Cytotoxic T cell (primary cell): ENCODE measurements around the gene ERG.

GRCh38 chr21:38171844-38172220, 85.0 kb upstream of the KCNJ15 start:
- PRO-cap, 2 experiments = no peak in any of the 2 experiments

DNA sequence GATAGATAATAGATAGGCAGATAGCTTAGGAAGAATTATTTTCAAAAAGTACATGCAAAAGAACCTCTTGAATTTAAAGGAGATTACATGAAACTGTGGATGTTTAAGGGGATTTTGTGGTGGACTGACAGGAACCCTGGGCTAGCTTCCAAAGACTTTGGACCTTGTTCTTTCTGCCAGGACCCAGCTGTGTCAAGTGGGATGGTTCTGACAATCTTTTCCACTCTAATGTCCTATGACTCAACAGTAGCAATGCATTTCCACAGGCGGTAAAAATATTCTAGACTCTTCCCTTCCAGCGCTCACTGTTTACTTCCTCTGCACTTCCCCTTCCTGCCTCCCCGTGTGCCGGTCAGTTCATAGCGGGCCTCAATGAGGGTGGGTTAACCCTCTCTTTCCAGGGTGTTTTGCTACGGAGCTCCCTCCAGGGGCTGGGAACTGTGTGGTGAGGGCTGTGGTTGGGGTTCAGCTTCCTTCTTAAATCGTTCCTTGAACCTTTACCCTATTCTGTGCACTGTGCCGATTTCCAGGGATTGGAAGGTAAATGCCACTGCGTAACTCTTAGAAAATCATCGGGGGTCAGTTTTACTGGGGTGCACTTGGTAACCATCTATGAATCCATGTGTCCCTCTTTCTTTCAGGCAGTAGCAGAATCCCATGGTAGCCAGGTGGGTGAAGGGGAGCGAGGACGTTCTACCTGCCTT, 39.6 kb downstream of the KCNJ15 start:
- PRO-cap, 2 experiments = no peak in any of the 2 experiments

- PRO-cap, 2 experiments = no peak in any of the 2 experiments
These were observed 2.1 kb downstream of the ERG start for GRCh38 chr21:38496272-38496567.

DNA sequence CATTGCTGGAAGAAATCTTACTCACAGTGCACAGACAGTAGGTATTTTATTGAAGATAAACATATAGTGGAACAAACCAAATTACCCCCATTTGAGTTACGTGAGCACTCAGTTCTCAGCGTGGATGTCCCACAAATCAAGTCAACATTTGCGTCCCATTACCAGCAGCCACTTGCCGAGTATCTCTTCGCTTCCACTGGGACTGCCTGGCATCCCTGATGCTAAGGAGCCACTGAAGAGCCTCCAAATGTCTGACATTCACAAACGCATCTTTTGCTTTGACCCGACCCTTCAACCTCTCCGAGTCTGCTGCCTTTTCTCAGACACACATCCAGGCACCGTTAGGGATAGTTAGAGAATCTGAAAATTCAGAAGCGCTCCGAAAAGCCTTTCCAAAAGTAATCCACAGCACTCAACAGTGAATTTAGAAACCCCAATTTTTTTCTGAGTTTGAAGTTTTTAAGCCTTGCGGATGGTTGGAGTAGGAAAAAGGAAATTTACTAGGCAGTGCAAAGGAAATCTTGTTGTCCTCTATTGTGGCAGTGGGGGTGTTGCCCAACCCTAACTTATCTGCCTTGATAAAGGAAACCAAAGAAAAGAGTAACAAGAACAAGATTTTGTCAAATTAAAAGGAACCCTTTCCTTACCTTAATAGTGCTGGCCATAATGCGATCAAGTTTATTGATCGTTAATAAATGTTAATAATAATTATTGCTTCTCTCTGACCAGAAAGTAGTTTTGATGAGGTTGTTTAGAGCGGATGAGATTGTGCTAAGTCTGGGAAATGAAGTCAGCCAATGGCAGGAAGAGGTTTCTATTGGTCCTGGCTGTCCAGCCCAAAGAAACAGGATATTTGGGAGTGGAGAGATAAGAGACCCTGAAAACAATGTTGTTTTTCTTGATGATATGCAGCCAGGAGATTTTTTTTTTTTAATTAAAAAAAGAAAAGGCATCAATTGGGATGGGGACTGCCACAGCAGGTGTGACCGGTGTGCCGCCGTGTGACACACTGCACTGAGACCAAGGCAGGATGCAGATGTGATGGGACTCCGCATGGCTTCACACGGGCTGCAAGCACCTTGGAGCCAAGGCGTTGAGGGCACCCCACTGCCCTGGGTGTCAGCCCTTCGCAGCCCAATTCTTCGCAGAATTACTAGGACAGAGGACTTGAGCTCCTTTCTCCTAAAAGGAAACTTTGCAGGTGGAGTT, at the start of gene ERG:
ERG (minus strand) TSS at position 762 of the 1,209 bp plus-strand sequence.
- PRO-cap, 2 experiments = no peak in any of the 2 experiments

DNA sequence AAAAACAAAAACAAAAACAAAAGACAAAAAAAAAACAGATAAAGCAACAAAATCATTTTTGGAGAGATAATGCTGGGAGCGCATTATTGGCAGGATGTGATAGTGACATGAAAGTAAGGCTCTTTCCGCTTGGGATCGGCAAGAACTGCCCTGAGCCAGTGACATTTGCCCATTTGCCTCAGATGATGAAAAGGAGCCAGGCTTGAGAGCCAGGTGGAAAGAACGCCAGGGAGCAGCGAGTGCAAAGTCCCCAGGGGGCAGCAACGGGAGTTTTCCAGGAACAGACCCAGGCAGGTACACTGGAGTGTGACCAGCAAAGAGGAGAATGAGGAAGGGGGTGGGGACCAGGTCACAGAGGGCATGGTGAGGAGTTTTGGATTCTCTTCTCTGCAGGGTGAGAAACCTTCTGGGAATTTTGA, 10.8 kb upstream of the ETS2 start:
- PRO-cap, 2 experiments = no peak in any of the 2 experiments

- PRO-cap, 2 experiments = no peak in any of the 2 experiments
These were observed 6.0 kb downstream of the ETS2 start for GRCh38 chr21:38811683-38812193.

DNA sequence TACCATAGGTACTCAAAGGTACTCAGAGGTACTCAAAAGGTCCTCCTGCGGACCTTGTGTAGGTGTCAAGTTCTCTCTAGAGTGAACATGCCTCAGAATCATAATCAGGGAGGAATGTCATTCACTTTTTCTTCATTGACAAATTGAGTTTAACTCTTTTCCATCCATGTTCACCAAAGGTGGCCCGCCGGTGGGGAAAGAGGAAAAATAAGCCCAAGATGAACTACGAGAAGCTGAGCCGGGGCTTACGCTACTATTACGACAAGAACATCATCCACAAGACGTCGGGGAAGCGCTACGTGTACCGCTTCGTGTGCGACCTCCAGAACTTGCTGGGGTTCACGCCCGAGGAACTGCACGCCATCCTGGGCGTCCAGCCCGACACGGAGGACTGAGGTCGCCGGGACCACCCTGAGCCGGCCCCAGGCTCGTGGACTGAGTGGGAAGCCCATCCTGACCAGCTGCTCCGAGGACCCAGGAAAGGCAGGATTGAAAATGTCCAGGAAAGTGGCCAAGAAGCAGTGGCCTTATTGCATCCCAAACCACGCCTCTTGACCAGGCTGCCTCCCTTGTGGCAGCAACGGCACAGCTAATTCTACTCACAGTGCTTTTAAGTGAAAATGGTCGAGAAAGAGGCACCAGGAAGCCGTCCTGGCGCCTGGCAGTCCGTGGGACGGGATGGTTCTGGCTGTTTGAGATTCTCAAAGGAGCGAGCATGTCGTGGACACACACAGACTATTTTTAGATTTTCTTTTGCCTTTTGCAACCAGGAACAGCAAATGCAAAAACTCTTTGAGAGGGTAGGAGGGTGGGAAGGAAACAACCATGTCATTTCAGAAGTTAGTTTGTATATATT, 17.0 kb downstream of the ETS2 start:
- PRO-cap, 2 experiments = no peak in any of the 2 experiments

DNA sequence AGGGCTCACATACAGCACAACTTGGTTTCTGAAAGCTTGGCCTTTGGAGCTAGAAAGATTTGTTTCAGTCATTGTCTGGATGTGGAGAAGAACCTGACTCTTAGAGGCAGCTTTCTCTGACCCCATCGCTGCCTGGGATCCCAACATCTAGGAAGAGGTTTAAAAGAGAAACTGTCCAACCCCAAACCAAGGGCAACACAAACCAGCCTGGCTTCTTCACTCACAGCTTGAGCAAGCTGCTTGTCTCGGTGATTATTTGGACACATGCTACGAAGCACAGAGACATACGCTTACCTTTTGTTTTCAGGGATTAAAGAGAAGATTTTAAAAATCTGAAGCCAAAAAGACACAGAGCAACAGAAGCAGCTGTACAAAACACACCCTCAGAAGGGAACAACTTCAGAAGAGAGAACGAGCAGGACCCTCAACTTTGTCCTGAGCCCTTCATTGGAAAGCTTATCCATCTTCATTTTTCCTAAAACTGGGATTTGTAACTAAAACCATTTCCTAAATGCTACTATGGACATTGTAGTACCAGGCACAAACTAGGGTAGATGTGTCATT, 109.9 kb downstream of the ETS2 start:
- PRO-cap, 2 experiments = no peak in any of the 2 experiments

GRCh38 chr21:38956549-38957541, 151.1 kb downstream of the ETS2 start:
- PRO-cap, 2 experiments = no peak in any of the 2 experiments

DNA sequence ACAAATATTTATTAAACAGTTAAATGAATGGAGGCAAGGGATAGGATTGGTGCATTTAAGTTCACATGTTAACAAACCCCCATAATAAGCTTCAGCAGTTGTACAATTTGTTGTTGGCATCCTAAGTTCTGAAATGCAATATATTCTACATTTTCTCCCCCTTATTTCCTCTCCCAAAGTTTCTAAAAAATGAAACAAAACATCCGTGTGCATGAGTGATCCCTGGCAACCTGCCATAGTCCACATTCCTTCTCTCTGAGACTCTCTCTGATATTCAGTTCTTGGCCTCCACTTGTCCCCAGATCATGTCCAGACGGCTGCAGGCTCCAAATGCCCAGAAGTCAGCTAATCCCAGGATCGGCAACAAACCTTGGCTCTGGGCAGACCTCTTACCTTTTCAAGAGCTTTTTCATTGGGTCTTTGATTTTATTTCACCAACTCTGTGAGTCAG, 187.8 kb downstream of the ETS2 start:
- PRO-cap, 2 experiments = no peak in any of the 2 experiments

DNA sequence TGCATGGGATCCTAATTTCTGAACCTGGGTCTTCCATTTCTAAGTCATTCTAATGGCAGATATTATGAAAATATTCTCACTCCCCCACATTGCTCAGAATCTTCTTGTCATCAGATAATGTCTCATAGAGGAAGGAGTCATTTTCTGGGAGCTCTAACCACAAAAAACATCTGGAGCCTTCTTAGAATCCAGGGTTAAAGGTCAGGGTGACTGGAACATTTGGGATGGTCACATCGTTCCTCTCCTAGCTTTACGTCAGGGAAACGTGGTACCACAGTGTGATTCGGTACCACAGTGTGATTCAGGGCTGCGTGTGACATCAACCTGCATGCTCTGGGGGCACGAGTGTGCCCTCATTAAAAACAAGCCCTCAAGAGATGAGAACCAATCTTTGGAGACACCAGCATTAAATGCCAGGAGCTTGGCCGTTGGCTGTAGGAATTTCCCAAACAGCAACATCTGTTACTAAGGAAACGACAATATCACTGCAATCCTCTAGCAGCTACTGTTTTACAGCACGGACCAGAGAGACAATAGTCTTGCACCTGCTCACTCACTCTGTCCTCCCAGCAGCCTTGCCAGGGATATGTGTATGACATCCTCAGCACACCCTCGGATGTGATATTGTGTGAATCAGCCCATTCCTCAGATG, 179.1 kb downstream of the PSMG1 start:
- PRO-cap, 2 experiments = no peak in any of the 2 experiments

GRCh38 chr21:39005416-39005973, 177.8 kb downstream of the PSMG1 start:
- PRO-cap, 2 experiments = no peak in any of the 2 experiments

- PRO-cap, 2 experiments = no peak in any of the 2 experiments
These were observed 29.4 kb downstream of the BRWD1 start for GRCh38 chr21:39283547-39284875.

- PRO-cap, 2 experiments = no peak in any of the 2 experiments
These were observed 2.7 kb upstream of the GET1 start for GRCh38 chr21:39377258-39378037.

DNA sequence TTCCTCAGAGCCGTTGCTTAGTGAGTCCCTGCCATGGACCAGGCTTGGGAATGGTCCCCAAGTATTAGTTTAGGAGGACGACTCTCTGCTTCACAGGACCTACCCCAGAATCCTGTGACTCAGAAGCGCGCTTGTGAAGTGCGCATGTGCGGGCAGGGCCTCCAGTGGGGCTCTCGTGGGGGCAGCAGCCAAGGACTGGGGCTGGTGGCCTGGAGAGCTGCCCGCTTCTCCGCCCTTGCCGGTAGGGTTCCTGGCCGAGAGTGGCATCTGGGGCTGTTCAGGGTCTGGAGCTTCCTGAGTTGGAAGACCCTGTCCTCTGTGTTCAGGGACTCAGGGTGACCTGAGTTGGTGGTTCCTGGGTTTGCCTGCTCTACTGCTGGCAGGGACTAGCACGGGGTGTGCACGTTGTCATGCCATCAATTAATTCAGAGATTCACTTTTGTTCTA, 6.2 kb downstream of the GET1 start:
- PRO-cap, 2 experiments = no peak in any of the 2 experiments

DNA sequence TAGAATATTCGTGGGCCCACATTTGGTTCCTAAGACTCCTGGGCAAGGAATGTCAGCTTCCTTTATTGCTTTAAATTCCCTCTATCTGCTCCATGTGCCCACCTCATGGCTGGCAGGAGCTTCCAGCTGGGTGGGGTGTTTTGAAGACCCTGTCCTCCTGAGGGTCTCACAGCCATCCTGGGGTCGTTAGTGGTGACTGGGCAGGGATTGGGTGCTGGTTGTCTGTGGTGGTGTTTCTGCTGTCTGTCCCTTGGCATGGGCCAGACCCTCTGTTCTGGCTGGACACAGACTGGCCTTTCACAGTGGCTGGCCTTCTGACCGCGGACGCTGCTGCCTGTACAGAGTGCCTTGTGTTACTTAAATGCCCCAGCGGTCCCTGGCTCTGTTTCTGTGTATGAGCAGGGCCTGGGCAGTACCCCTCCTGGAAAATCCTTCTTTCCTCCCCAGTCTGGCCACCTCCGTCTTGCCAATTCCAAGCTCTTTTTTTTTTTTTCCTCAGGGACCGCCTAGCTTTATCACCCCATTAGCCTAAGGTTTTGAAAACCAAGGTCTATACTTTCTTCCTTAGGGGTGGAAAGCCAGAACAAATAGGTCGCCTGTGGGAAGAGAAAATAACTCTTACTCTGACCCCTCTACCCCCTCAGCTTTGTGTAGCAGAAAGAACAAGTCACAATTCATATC, 50.9 kb downstream of the SH3BGR start:
- PRO-cap, 2 experiments = no peak in any of the 2 experiments

DNA sequence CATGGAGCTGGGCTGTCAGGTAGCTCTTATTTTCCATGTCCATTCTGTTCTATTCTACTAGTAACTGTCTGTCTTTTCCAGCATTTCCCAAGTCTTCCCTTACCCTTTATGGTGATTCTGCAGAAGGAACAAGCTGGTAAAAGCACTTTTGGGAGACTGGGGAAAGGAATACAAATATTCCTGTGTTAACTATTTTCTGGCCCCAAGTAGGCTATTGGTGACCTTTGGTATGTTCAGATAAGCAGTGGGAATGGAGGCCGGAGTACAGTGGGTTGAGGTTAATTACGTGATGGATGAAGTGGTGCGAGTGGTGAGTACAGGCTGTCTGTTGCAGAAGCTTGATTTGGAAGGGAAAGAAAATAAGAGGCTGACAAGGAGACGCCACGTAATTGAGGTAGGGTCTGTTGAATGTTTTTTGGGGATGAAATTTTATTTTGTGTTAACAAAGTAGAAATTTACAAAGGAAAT, 19.4 kb downstream of the B3GALT5 start:
- PRO-cap, 2 experiments = no peak in any of the 2 experiments

- PRO-cap, 2 experiments = no peak in any of the 2 experiments
These were observed 24.8 kb downstream of the B3GALT5 start for GRCh38 chr21:39637275-39638298.

DNA sequence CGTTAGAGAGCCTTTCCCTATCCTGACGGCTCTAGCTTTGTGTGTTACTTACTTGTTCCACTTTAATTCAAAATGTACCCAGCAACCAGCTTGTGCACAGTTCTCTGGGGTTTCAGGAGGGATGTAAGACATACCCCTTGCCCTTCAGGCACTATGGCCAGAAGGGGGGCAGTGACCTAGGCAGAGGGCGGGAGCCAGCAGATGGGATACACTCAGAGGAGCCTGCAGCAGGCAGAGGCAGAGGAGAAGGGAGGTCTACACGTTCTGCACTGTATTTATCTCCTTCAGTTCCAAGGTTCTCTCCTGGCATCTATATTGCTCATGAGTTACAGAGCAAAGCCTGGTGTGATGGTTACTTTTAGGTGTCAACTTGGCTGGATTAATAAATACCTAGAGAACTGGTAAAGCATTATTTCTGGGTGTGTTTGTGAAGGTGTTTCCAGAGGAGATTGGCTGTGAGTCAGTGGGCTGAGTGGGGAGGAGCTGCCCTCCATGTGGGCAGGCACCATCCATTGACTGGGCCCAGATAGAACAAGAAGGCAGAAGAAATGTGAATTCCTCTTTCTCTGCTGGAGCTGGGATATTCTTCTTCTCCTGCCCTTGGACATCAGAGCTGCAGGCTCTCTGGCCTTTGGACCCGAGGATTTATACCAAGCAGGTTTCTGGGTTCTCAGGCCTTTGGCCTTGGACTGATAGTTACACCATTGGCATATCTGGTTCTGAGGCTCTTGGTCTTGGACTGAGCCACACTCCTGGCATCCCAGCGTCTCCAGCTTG, 44.3 kb downstream of the B3GALT5 start:
- PRO-cap, 2 experiments = no peak in any of the 2 experiments

- PRO-cap, 2 experiments = no peak in any of the 2 experiments
These were observed 57.5 kb downstream of the B3GALT5 start for GRCh38 chr21:39670080-39670795.